Gallbladder (tissue), 1 donor: ENCODE results near the genes H4C11 and H2AC16.

DNA sequence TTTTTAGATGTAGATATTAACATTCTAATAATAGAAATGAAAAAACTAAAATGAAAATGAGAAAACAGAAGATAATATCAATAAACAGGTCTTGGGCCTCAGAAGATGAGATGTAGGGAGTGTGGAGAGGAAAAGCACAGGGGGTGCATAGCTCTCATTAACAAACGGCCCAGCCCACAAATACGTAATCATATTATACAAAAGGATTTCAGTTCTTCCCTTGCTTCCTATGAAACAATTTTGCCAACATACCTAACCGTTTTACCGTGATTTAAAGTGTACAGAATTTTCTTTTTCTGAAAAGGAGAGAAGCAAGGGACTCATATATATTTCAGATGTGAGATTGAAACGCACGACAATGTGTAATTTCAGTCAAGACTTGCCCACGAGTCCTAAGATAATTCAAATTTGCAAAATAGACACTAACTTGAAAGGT, 1.7 kb upstream of the H3C6 start:
- PRO-cap = no peak

GRCh38 chr6:26270426-26270837, 781 bp downstream of the H3C8 start:
- PRO-cap = no peak

GRCh38 chr6:26422026-26422414, 18.3 kb upstream of the BTN3A3 start:
- PRO-cap = no peak

DNA sequence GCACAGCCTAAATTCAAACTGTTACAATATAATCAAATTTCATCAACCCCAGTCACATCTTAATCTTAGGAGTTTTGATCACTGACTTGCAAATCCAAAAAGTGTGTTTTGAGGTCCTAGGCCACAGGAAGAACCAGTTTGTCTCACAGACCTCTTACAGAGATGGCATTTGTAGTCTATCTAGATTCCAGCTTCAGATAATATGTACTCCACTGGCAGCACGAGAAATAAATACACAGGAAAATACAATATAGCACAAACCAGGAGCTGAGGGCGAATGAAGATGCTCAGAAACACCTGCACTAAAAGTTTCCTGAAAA, 692 bp upstream of the BTN3A3 start:
- PRO-cap = no peak

- PRO-cap = no peak
Measured at GRCh38 chr6:26451458-26452029, 6.2 kb upstream of the BTN2A1 start.

DNA sequence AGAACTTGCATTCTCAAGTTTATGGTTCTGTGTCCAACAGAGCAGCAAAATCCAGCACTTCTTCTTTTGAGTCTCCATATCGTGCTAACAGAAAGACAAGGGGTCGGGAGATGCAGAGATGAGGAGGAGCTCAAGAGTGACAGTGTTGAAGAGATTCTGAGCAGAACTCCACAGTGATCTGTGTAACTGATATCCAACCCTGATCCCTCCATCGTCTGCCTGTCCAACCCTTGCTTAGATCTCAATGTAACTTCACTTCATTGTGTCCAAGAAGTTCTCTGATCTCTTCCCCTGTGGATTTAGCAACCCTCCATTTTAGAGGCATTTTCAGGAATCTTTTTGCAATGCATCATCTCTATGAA, 21.1 kb upstream of the BTN1A1 start:
- PRO-cap = no peak

DNA sequence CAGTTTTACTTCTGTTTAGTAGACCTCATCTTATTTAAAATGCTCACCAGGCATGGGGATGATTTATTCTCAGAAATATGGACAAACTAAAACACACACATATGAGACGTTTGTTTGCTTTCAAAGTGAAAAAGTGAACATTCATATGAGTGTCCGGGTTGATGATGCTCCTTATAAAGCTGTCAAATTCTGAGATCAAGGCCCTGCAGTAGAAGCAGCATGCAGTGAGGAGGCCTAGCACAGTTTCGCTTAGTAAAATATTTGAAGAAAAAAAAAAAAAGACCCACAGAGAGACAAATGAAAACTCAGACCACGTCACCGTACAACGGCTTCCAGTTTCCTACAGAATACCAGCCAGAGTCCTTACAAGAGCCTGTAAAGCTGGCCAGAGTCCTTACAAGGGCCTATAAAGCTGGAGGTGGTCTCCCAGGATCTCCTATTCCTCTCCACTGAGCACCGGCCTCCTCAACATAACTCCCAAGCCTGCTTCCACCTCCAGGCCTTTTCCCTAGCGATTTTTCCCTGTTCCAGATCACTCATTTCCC, 1.6 kb upstream of the HMGN4 start:
- PRO-cap = no peak

GRCh38 chr6:26545599-26546081, 7.5 kb downstream of the HMGN4 start:
- PRO-cap = no peak

- PRO-cap = no peak
Measured at GRCh38 chr6:26602163-26602831, 5.5 kb downstream of the ABT1 start.

GRCh38 chr6:26743039-26743375, 83.5 kb upstream of the ZNF322 start:
- PRO-cap = no peak

- PRO-cap = no peak
Measured at GRCh38 chr6:26743895-26744564, 84.5 kb upstream of the ZNF322 start.

DNA sequence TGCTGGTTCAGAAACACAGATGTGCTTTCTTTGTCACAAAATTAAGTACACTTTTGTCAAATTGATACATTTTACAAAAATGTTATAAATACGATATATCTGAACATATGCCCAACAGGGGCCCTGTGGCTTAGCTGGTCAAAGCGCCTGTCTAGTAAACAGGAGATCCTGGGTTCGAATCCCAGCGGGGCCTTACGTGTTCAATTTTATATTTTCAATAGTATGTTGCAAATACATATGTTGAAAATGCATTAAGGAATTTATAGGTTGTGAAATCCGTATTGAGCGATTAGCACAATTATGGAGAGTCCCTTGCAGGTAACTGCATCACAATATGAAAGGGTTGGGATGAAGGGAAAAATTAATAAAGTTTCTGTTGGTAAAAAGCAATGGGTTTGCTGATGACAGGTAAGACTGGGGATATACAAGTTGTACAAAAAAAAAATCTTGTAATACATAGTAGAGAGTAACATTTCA, 15.3 kb downstream of the H2AC12 start:
- PRO-cap = no peak

- PRO-cap = unidirectional peak, minus-strand start at chr6:27280342
Measured at GRCh38 chr6:27280160-27280550, 31.9 kb downstream of the POM121L2 start.

DNA sequence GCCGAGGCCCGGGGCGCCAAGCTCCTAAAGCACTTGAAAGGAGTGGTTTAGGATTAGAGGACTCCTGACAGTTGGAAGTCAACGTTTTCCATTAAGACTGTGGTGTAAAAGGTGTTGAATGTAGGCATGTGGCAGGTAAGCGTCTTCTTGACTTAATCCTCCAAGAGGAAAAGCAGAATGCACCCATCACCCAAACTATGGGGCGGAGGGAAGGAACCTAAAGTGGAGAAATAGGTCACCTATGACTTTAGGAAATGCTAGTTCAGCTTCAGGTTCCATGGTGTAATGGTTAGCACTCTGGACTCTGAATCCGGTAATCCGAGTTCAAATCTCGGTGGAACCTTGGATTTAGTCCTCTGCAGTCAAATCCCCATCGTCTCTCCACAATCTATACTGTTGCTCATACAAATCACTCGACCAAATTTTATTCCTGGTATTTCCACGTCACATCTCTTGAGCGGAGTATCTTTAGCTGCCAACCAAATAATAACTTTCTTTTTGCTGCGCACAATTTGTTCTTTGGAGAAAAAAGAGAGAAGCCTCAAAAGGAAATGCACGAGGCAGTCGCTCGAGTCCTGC, 16.8 kb downstream of the POM121L2 start:
- PRO-cap = no peak

DNA sequence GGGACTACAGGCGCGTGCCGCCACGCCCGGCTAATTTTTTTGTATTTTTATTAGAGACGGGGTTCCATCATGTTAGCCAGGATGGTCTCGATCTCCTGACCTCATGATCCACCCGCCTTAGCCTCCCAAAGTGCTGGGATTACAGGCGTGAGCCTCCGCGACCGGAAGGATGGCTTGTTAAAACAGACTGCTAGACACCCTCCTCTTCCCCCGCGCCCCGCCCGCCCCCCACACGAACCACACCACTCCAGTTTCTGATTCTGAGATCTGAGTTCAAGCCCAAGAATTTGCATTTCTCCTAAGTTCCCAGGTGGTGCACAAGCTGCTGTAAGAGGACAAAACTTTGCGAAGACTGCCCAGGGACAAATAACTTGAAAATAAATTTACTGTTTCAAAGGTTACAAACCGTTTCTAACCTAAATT, 71.3 kb upstream of the ZNF184 start:
- PRO-cap = no peak

- PRO-cap = no peak
Measured at GRCh38 chr6:27630544-27631734, 158.0 kb upstream of the ZNF184 start.

DNA sequence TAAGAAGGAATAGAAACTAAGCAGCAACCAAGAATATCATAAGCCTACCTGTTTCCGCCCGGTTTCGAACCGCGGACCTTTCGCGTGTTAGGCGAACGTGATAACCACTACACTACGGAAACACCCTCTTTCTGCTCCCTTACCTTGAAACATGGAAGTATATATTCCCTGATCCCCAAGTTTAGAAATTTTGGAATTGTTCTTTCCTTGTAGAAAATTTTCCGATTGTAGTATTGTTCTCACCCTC, 126.7 kb downstream of the H2BC13 start:
- PRO-cap = unidirectional peak, minus-strand start at position 124 of the sequence

- PRO-cap = bidirectional peak, plus-strand start at chr6:27824092, minus-strand start at chr6:27823984
Measured at GRCh38 chr6:27823628-27824366, at the start of gene H4C11. TSS of gene H4C11 (plus strand) at chr6:27824092.

DNA sequence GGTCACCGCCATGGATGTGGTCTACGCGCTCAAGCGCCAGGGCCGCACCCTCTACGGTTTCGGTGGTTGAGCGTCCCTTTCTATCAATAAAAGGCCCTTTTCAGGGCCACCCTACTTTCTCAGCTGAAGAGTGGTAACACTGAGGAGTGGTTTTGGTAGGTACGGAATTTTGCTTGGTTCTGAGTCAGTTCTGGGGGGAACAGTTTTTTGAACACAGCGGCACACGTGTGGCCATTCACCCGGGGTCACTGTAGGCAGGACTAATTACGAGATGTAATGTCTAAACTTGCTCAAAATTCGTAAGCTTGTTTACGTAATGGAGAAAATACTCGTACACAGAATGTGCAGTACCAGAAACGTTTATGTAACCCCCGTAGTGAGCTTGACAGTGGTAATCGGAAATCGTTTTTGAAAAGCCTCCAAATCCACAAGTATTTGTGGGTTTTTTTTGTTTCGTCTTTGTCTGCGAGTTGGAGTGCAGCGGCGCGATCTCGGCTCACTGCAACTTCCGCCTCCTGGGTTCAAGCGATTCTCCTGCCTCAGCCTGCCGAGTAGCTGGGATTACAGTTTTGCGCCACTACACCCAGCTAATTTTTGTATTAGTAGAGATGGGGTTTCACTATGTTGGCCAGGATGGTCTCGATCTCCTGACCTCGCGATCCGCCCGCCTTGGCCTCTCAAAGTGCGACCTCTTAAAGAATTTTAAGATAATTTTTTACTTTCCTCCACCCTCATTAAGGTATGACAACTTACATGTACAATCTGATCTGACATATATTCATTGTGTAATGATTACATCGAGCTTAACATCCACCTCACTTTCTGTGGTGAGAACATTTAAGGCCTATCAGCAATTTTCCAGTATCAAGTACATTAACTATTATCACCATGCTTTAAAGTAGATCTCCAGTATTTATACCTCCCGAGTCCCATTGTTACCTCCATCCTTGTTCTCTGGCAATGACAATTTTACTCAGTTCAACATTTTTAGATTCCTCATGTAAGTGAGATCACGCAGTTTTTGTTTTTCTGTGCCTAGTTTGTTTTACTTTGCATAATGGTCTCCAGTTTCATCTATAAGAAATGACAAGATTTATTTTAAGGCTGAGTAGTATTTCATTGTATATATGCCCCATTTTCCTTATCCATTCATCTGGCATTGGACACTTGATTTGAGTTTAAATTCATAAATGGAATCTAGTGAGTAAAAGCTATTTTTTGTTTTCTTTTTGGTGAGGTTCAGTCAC, 898 bp downstream of the H4C11 start:
- PRO-cap = bidirectional peak, plus-strand start at position 462 of the sequence, minus-strand start at position 247 of the sequence

GRCh38 chr6:27865167-27865895, at the start of gene H2AC16:
TSS of gene H2AC16 (plus strand) at chr6:27865317.
- PRO-cap = bidirectional peak, plus-strand start at chr6:27865318, minus-strand start at chr6:27865112